HT-29 (cell line): ENCODE measurements around a stretch of chr14.

GRCh38 chr14:21406706-21407262 is 23.0 kb upstream of the SUPT16H start:
- RAMPAGE, long total RNA, result no peak

- RAMPAGE, long total RNA, result no peak
Observed at GRCh38 chr14:21673424-21673673, 269 bp downstream of the OR4E1 start.

- RAMPAGE, long total RNA, result no peak
Observed at GRCh38 chr14:21714379-21714744, 40.7 kb upstream of the OR4E1 start.

GRCh38 chr14:21999367-21999859 is 325.8 kb upstream of the OR4E1 start:
- RAMPAGE, long total RNA, result no peak

DNA sequence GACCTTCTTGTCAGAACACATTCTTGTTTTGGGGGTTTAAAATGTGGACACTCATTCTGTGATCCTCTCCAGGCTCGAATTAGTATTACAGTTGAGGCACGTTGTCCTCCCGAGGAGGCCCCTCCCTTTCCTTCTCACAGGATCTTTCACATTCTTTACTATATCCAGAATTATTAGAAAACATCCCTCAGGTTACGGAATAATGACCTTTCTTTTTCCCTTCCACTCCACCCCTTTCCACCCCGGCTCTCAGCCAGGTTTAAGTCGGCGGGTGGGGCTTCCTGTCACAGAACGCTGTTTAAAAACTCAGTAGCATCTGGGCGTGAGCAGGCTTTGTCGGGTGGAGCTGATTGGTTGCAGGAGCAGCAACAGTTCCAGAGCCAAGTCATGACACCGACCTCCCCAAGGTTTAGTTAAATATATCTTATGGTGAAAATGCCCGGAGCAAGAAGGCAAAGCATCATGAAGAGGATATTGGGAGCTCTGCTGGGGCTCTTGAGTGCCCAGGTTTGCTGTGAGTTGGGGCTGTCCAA is 396.7 kb upstream of the OR4E1 start:
- RAMPAGE, long total RNA, result no peak

DNA sequence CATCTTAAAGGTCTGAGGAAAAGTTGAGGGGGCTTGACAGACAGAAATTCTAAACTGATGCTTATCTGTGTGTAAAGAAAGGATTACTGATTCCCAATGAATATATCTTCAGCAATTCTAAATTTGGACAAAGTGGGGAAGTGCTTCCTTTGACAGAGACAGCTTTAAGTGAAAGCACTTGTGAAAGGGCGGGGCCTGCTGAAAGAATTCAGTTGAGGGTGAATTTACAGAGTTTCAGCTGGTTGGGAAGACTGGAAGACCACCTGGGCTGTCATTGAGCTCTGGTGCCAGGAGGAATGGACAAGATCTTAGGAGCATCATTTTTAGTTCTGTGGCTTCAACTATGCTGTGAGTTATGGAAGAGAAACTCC is 412.5 kb upstream of the OR4E1 start:
- RAMPAGE, long total RNA, result no peak

GRCh38 chr14:22305507-22306322 is 283.3 kb downstream of the DAD1 start:
- RAMPAGE, long total RNA, result no peak

GRCh38 chr14:22388992-22389754 is 199.9 kb downstream of the DAD1 start:
- RAMPAGE, long total RNA, result no peak

DNA sequence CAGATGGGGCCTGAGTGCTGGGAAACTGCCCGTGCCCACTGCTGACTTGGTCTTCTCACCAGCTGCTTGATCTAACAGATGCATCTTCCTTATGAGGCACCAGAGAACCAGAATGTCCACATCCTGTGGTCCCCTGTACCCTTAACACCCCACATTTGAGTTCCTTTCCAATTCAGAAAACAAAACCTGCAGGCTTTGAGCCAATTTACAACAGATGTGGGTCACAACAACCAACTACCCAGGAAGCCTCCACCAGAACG is 153.9 kb downstream of the DAD1 start:
- RAMPAGE, long total RNA, result no peak

DNA sequence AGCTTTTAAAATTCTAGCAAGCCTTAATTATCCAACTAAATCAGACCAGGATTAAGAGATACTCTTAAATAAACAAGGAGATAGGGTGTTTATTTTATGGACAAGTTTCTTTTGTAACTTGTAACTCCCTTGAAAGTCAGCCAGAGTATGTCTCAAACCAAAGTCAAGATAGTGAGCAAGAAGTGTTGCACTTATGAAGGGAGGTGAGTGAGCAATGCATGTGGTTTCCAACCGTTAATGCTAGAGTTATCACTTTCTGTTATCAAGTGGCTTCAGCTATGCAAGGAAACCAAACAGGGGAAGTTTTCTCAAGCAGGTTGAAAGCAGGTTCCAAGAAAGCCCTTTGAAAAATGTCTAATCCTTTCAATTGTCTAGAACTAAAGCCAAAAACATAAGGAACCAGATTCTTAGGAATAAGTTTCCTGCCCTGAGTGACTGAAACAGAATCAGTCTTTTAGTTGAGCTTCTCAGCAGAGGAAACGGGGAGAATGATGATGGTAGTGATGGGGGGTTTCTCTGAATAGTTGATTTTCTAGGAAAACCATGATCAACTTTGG is 128.5 kb downstream of the DAD1 start:
- RAMPAGE, long total RNA, result no peak

- RAMPAGE, long total RNA, result no peak
Observed at GRCh38 chr14:22496570-22497455, 92.2 kb downstream of the DAD1 start.

- RAMPAGE, long total RNA, result no peak
Observed at GRCh38 chr14:22499498-22500006, 89.5 kb downstream of the DAD1 start.

GRCh38 chr14:22510412-22510761 is 78.6 kb downstream of the DAD1 start:
- RAMPAGE, long total RNA, result no peak

DNA sequence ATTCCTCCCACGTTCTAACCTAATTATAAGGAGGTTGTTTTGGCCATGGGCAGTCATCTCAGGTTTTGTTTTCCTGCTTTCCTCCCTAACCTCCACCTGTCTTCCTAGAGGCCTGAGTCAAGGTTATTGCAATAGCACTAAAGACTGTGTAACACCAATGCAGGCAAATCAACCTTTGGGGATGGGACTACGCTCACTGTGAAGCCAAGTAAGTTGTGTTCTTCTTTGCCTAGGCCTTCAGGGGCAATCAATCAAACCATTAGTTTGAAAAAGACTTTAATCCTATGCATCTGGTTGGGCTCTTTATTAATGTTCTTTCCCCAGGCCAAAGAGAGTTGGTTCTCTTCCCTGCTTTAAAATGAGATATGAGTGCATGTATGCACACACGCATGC is 72.9 kb downstream of the DAD1 start:
- RAMPAGE, long total RNA, result no peak

GRCh38 chr14:22518042-22518649 is 70.9 kb downstream of the DAD1 start:
- RAMPAGE, long total RNA, result no peak

- RAMPAGE, long total RNA, result no peak
Observed at GRCh38 chr14:22523988-22525120, 64.7 kb downstream of the DAD1 start.

DNA sequence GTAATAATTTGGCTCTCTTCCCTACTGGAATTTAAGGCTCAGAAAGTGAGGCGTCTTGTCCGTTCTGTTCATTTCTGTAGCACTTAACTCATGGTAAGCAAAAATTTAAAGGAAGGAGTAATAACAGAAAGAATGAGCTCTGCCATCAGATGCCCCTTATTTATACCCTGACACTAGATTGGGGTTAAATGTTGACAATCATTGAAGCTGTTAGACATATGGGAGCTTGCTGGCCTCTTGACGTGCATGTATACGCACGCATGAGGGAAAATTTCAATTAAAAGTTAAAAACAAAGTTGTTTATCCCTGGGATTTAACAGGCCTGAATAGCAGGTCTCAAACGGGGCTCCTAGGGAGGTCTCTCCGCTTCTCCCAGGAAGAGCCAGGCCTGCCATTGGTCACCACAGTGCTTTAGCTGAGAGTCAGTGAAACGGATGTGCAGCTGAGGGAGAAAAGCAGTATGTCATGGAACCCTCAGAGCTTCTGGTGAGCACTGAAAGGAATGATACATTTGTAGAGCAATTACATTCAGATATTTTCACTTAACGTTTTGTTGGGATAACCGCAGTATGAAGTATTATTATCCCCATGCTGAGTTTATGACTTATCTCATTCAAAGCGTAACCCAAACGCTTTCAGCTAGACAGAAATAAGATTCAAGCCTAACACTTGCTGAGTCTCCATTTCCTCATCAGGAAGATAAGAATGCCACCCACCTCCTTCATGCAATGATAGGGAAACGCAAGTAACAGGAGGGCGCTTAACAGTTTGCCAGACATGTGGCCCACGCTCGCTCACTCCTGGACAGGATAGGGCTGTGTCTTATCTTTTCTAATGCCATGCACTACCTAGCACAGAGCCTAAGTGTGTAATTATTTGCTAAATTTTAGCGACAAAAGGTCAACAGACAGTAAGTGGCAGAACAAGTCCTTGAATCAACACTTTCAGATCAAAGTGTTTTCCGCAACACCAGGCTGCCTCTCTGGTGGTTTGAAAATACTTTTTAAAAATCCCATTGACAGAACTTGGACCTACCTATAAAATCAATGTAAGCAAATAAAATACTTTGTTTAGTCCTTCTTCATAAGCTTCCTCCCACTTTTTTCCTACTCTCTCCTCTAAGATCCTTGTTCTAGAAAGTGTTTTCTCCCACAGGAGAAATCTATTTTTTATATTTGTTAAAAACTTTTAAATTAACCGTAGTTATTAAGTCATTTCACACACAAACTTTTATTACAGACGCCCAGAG is 28.2 kb downstream of the DAD1 start:
- RAMPAGE, long total RNA, result no peak

DNA sequence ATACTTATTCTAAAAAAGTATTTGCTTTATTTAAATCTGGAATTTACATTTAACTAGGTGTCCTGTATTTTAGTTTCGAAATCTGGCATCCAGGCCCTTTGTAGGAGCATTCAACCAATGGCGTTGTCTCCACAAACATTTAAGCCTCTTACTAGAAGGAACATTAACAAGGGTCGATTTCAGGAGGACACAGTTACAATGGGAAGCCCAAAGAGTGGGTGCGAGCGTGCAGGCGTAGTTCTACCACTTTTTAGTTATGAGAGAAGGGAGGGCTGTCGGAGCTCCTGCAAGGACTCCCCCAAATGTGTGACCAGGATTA is 402 bp upstream of the ABHD4 start:
- RAMPAGE, long total RNA, result no peak

DNA sequence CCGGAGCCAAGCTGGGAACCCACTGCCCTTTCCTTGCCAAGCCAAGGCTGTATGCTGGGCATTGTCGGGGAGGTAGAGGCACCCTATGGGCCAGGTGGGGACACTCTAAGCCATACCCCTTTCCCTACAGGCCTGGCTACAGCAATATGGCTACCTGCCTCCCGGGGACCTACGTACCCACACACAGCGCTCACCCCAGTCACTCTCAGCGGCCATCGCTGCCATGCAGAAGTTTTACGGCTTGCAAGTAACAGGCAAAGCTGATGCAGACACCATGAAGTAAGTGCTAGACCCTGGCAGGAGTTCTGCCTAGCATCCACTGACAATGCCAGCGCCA is 4.9 kb downstream of the MMP14 start:
- RAMPAGE, long total RNA, result no peak

- RAMPAGE, long total RNA, result no peak
Observed at GRCh38 chr14:22845049-22845604, 8.7 kb downstream of the MMP14 start.